AG10803 (cell line): Measurements from ENCODE around the genes ATRN and SLC23A2.

GRCh38 chr20:3383143-3383473 is 24.4 kb downstream of the DNAAF9 start:
- RRBS: no CpG with 5 or more reads among the region's 6 CpGs

DNA sequence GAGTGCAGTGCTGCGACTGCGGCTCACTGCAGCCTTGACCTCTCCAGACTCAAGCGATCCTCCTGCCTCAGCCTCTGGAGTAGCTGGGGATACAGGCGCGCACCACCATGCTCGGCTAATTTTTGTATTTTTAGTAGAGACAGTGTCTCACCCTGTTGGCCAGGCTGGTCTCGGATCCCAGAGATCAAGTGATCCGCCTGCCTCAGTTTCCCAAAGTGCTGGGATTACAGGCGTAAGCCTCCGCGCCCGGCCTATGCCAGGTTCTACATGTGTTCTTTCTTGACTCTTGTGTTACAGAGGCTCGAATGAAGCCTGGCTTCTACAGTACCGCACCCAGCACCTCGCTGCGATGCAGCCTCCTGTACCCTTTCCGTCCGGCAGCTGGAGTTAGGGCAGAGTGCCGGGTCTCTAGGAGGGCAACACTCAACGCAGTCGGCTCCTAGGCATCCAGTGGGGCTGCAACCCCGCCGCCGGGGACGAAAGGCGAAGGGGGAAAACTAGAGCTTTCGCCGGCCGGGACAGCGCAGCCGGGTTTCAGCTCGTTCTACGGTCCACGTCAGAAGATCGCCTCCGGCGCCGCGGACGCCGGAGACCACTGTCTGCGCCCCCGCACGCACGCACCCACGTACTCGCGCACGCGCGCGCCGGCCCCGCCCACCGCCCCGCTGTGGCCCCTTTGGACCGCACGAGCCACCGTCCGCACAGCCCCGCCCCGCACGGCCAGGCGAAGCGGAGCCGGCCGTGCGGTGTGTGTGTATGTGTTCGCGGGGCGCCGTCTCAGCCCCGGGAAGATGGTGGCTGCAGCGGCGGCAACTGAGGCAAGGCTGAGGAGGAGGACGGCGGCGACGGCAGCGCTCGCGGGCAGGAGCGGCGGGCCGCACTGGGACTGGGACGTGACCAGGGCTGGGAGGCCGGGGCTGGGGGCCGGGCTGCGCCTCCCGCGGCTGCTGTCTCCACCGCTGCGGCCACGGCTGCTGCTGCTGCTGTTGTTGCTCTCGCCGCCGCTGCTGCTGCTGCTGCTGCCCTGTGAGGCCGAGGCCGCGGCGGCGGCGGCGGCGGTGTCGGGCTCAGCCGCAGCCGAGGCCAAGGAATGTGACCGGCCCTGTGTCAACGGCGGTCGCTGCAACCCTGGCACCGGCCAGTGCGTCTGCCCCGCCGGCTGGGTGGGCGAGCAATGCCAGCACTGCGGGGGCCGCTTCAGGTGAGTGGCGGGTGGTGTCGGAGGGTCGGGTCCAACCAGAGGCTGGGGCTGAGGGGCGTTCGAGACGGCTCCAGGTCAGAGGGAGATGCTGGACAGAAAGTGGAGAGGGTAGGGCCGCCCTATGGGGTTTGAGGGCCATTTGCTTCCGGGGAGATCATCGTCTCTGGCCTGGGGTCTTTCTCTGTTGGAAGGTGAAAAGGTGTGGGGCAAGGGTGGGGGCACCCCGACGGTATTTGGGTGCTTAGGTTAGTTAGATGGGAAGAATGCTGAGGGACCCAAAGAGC is at the start of gene ATRN:
Gene ATRN, plus strand, starts transcription at position 702 of the 1,485 bp plus-strand sequence.
- RRBS: 1% methylated on average over 35 of the region's 130 CpGs

DNA sequence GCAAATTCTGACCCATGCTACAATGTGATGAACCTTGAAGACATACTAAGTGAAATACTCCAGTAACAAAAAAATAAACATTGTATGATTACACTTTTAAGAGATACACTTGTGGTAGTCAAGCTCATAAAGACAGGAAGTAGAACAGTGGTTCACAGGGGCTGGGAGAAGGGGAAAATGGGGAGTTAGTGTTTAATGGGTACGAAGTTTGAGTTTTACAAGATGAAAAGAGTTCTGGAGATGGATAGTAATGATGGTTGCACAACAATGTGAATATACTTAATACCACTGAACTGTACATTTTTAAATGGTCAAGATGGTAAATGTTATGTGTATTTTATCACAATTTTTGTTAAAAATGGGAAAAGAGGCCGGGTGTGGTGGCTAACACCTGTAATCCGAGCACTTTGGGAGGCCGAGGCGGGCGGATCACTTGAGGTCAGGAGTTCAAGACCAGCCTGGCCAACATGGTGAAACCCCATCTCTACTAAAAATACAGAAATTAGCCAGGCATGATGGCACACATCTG is 22.2 kb downstream of the GFRA4 start:
- RRBS: no CpG with 5 or more reads among the region's 6 CpGs

DNA sequence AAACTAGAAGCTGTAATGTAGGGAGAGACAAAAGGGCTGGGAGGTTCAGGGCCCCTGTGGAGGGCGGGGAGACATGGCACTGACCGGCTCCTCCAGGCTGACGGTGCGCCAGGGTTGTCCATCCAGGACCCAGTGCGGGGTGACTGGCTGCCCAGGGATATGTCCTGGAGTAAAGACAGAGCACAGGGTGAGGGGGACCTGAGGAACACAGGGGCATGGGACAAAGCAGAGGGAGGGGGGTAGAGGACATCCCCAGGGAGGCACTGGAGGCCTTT is 2.5 kb downstream of the ADAM33 start:
- RRBS: no CpG with 5 or more reads among the region's 5 CpGs

DNA sequence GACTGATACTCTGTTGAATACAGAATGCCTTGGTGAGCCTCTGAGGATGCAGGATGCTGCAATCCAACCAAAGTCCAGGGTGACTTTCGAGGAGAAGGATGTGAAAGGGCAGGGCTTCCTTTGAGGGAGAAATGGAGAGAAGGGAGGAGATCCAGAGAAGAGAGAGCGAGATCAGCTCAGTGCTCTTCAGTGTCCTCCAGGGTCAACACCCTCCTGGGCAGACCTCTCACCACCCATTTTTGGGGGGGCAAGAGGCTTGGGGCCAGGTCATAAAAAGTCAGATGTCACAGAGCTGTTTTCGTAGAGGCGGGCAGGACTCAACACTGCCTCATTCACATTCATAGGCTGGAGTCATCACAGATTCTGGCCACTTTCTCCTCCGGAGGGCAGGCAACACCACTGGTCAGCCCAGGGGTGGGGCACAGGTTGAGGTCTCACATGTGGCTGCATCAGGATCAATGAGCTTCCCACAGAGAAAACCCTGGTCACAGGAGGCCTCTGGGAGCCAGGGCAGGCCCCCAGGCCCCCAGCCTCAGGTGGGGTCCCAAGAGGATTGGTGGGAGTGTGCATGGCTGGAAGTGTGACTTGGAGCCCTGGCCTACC is 6.4 kb upstream of the ADAM33 start:
- RRBS: no CpG with 5 or more reads among the region's 5 CpGs

DNA sequence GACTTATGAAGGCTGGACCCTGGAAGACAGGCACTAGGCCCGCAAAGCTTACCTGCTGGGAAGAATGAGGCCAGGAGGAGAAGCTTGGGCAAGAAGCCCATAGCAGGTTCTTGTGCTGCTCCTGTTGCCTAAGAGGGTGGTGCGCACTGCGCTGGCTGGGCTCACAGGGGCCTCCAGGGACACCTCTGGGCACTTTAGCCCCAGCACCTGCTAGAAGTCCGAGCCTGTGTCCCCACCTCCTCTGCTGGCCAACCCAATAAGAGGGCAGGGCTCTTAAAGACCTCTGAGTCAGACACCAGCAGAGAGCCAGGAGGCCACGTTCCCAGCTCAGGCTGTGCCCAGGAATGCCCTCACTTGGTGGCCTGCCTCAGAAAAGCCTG is 5.4 kb downstream of the SIGLEC1 start:
- RRBS: no CpG with 5 or more reads among the region's 5 CpGs

DNA sequence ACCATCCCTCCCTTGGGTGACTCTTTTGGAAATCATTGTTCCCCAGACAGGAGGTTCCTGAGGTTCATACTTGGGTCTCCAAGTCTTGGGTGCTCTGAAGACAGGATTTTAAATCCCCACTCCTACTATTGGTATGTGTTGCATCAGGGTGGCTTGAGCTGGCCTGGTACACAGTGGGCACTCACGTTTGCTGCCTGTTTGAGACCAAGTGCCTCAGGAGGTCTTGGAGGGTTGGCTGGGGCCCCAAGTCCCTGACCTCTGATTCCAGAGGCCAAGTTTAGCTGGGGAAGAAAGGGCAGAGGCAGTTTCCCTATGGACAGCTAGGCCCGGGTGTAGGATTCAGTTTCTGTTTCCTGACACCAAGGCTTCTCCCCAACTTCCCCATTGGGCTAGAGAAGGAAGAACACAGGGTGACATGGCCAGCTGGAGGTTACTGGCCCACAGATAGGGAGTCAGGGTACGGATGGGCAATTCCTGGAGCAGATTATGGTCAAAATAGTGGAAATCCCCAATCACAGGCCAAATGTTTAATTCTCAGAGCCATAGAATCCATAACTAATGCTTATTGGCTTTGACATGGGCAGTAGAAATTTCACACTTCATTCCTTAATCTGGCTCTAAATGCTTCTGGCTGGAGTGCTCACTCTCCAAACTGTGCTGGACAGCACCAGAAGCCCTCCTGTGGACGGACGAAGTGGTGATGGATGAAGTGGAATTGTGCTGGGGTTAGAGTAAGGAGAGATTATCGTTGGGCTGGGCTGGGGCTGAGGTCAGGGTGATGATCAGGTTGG is 1.1 kb downstream of the SIGLEC1 start:
- RRBS: no CpG with 5 or more reads among the region's 6 CpGs

- RRBS: no CpG with 5 or more reads among the region's 8 CpGs
These were observed 5.2 kb upstream of the HSPA12B start for GRCh38 chr20:3727157-3727718.

DNA sequence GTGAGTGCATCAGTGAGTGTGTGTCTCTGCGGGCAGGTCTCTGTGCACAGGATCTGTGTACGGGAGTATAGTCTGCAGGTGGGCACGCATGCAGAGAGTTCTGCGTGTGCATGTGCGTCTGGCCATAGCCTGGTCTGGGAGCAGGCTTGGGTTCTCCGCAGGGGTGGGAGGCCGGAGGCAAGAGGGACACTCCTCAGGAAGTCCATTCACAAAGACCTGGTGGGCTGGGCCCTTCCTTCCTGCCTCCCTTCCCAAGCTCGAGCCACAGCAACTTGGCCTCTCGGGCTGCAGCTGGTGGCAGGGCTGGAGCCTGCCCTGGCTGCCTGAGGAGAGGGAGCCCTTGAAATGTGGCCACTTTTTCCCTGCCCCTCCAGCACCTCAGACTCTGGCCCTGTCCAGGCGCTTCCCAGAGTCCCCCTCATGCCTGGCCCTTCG is 6.8 kb downstream of the HSPA12B start:
- RRBS: no CpG with 5 or more reads among the region's 11 CpGs

DNA sequence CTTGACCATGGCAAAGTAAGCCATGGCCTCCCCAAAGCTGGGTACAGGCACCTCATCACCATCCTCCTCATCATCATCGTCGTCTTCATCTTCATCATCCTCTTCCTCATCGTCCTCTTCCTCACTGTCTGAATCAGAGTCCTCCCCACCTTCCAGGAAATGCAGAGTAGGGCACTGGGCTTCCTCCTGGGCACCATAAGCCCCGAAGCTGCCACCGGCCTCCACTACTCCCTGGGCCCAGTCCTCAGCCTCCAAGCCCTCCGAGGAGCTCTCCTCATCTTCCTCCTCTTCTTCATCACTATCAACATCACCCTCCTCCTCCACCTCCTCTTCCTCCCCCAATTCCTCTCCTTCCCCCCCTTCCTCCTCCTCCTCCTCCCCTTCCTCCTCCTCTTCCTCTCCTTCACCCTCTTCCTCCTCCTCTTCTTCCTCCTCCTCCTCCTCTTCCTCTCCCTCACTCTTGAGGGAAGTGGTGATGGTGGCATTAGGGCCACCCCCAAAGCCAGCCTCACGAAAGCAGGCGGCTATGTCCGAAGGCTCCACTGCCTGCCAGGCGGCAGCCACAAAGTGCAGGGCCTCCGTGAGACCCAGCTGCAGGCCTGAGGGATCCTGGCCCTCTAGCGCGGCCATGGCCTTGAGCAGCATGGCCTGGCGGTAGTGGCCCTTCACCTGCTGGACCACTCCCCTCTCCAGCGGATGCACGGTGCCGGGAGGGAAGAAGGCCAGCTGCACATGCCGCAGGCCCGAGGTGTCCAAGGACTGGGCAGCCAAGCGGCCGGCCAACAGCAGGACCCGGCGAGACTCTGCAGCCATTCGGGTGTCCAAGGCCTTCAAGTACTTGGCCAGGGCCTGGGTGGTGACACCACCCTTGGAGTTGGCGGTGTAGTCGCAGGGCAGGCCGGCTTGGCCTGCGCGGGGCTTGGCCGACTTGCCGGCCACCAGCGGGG is 1.4 kb downstream of the CENPB start:
- RRBS: 10% methylated on average over 11 of the region's 32 CpGs

GRCh38 chr20:3785766-3785974 is 870 bp downstream of the CENPB start:
- RRBS: no CpG with 5 or more reads among the region's 28 CpGs

DNA sequence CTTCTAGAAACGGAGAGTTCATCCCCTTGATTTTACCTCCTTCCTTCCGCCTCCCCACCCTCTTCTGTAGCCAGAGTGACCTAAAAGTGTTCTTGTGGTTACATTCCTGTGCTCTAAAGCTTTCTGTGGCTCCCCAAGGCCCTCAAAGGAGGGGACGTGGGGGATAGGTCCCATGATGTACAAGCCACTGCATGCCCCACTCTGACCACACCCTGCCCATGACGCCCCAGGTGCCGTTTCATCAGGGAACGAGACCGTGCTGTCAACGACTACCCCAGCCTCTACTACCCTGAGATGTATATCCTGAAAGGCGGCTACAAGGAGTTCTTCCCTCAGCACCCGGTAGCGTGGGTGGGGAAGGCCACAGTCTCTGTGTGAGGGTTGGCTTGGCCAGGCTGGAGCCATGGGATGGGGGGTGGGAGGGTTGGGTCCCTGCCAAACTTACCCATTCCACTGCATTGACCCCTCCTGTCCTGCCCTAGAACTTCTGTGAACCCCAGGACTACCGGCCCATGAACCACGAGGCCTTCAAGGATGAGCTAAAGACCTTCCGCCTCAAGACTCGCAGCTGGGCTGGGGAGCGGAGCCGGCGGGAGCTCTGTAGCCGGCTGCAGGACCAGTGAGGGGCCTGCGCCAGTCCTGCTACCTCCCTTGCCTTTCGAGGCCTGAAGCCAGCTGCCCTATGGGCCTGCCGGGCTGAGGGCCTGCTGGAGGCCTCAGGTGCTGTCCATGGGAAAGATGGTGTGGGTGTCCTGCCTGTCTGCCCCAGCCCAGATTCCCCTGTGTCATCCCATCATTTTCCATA is 8.4 kb downstream of the CDC25B start:
- RRBS: 78% methylated on average over 9 of the region's 22 CpGs

GRCh38 chr20:3908475-3909117 is 19.4 kb downstream of the PANK2 start:
- RRBS: no CpG with 5 or more reads among the region's 5 CpGs

DNA sequence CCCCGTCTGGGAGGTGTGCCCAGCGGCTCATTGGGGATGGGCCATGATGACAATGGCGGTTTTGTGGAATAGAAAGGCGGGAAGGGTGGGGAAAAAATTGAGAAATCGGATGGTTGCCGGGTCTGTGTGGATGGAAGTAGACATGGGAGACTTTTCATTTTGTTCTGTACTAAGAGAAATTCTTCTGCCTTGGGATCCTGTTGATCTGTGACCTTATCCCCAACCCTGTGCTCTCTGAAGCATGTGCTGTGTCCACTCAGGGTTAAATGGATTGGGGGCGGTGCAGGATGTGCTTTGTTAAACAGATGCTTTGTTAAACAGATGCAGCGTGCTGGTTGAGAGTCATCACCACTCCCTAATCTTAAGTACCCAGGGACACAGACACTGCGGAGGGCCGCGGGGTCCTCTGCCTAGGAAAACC is 18.2 kb upstream of the RNF24 start:
- RRBS: no CpG with 5 or more reads among the region's 11 CpGs

GRCh38 chr20:4720613-4721264 is 970 bp upstream of the PRND start:
- RRBS: no CpG with 5 or more reads among the region's 18 CpGs

DNA sequence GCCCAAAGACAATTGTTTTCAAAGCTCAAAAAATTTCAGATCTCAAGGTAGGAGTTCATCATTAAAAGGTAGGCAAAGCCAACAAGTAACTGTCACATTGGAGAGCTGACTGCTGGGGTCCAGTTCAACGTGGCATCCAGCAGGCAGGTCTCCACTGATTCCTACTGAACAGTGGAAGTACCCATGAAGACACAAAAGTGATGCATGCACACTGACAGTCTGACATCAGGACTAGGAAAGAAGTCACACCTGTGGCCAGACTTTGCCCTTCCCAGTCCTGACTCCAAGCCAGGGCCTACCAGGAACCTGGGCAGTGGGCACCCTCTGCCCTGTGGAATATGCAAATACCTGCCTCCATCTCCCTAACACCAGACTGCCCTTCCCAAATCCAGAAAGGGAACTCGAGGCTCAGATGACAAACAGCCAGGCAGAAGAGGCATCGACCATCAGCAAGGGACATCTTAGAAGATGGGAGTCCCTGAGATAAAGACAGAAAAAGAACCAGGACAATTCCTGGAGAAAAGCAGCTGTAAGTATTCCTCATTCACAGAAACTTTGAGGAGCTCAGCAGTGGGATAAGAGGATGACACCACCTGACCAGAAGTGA is 50.9 kb downstream of the SLC23A2 start:
- RRBS: no CpG with 5 or more reads among the region's 3 CpGs

DNA sequence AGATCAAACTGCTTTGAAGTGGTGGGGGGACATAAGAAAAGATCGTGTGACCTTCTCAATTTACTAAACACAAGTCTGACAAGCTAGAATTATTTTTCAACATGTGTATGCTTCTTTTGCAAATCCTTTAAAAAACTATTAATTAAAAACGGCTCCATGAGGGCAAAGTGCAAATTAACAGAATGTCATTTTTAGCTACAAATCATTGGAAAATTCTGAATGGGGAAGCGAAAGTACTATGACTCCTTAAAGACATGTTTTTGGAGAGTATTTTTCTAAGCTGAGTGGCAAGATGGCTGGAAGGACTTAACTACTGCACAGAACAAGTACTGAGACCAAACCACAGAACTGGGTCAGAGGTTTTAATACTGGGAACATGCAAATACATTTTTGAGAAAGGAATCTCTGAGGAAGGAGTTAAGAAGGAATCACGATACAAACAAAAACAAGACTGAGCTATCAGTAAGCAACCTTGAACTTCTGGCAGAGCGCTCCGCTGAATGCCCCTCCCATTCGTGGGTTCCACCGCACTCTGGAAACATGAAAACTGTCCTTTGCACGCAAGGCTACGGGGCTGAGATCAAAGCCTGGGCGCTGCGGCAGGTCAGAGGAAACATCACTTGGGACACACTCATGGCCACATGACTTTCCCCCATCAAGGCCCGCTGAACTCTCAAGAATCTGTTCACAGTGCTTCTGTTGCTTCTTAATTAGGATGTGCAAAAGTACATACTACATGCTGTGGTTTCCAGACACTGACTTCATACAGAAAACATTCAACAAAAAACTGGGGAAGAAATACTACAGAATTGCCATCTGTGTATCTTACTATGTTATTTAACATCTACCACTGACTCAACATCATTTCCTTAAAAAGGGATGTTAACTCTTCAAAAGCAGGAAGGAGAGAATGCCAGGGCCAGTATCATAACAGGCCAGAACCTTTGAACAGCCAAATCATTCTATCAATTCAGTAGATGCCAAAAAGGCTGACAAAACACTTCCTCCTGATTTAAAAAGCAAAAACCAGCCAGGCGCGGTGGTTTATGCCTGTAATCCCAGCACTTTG is 27.8 kb downstream of the SLC23A2 start:
- RRBS: no CpG with 5 or more reads among the region's 15 CpGs

- RRBS: 2% methylated on average over 47 of the region's 85 CpGs
These were observed at the start of gene SLC23A2 for GRCh38 chr20:5001173-5002022. Gene SLC23A2 (minus strand): TSS chr20:5001510.

DNA sequence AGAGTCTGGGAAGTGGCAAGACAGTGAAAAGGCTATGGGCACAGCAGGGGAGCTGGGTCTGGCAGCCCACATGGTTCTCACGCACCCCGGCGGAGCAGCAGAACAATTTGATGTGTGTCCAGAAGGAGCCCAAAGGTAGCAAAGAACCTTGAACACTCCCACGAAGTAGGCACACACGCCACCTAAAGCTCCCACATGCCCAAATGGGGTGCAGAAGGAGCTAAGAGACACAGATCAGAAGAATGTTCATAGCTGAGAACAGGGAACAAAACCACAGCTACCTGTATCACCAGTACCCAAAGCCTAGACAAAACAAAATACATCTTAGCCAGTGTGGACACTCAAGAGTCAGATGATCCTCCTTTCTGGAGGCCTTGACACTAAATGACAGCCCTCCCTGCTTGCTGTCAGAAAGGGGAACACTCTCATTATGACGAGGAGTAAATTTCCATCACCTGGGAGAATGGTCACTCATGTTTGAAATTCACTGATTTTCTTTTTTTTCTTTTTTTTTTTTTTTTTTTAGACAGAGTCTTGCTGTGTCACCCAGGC is 31.4 kb downstream of the TMEM230 start:
- RRBS: no CpG with 5 or more reads among the region's 6 CpGs